Cardiac fibroblast (primary cell): ENCODE measurements around a stretch of chr11.

DNA sequence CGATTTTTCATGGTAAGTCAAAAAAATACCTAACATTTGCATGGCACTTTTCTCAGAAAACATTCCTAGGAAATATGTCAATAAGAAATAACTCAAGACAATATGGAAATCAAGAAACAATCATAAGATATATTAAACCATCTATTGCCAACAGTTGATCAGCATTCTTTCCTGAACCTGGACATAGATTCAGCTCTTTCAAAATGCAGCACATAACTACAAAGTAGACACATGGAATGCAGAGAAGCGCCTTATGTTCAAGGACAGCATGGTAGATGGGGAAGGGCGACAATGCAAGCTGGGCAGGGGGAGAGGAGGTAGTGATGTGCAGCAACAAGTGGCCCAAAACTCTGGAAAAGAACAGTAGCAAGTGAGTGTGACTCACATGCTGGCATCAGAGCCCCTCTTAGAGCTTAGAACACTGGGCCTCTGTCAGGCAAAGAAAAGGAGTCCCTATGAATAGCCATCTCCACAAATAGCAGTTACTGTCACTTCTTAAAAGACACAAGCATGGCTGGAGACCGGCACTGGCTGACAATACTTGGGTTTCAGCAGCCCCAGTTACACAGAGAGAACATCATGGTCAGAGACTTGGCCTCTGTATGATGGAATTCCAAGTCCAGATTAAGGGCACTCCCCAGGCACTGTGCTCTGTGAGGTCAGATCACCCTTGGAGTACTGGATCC, 58.3 kb downstream of the PRCP start:
- RRBS: no CpG with 5 or more reads among the region's 4 CpGs

DNA sequence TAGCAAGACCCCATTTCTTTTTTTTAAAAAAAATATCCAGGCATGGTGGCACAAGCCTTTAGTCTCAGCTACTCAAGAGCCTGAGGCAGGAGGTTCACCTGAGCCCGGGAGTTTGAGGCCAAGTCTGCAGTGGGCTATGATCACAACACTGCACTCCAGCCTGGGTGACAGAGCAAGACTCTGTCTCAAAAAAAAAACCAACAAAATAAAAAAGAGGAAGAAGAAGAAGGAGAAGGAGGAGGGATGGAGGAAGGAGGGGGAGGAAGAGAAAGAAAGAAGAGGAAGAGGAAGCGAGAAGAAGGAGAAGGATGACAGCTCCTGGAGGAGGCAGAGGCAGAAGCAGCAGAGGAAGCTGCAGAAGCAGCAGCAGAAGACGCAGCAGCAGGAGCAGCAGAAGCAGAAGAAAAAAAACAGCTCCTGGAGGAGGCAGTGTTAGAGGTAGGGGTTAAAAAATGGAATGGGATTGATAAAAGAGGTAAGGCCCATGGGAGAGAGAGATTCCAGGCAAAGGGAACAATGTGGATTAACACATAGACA, 11.0 kb downstream of the PRCP start:
- RRBS: no CpG with 5 or more reads among the region's 3 CpGs

DNA sequence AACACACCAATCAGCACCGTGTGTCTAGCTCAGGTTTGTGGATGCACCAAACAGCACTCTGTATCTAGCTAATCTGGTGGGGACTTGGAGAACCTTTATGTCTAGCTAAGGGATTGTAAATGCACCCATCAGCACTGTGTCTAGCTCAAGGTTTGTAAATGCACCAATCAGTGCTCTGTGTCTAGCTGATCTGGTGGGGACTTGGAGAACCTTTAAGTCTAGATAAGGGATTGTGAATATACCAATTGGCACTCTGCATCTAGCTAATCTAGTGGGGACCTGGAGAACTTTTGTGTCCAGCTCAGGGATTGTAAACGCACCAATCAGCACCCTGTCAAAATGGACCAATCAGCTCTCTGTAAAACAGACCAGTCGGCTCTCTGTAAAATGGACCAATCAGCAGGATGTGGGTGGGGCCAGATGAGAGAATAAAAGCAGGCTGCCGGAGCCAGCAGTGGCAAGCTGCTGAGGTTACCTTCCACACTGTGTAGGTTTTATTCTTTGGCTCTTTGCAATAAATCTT, 69.7 kb downstream of the DDIAS start:
- RRBS: no CpG with 5 or more reads among the region's 4 CpGs

DNA sequence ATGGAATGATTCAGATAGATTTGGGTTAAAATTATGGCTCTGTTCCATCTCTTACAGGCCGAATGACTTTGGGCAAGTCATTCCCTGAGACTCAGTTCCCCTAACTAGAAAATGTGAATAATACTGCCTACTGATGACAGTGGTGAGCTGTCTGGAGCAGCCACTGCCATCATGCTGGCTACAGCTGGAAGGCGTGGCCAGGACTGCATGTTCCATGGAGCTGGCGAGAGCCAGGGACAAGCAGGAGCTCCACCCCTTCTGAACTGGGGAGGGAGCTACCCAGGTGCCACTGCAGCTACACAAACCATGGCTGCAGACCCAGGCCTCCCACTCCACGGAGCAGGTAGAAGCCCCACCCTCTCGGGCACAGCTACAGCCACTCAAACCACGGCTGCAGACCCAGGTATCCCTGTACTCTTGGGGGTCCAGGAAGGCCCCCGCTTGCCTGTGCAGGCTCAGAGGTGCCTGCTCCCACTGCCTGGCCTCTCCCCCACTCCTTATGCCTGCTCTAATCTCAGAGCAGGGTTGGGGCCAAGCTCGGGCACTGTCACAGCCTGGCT, 51.8 kb downstream of the RAB30 start:
- RRBS: no CpG with 5 or more reads among the region's 8 CpGs

GRCh38 chr11:83161770-83162452, 5.0 kb downstream of the PCF11 start:
- RRBS: no CpG with 5 or more reads among the region's 1 CpG

GRCh38 chr11:83164248-83164848, 7.4 kb downstream of the PCF11 start:
- RRBS: no CpG with 5 or more reads among the region's 4 CpGs

DNA sequence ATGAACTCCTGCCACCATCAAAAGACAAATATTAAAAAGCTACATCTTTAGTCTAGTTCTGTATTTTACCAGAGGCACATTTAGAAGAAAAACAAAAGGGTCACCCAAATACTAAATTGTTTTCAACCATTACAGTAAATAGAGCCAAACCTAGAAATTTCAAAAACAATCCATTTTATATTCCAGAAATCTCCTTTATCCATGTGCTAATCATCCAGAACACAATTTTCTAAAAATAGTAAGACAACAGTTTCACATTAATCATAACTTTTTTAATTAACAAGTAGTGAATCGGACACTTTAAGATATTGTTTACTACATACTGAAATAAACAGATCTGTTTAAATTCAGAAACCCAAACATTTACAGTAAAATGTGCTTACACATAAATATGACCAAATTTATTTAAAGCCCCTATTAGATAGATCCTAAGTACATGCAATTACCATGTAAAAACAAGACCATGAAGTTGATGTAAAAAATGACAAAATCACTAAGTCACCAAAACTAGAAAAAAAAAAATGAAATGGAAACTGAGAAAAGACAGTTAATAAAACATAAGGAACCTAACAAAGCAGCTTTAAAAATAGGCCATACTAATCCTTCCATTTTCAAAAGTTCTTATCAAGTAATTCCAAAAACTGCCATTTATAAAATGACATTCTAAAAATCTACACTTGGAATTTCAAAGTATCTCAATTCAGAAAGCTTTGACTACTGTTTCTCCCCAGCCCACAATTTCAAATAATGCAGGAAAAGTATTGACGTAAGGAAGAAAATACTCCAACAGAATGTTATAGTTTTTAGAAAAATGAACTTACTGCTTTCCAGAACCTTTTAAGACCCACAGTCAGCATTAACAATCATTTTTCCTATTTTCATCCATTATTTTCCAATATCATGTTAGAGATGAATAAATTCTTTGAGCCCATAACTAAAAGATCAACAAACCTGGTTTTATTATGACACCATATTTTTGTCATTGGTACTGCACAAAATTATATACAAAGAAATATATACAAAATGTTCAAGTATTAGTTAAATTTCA, 3.8 kb downstream of the CREBZF start:
- RRBS: no CpG with 5 or more reads among the region's 2 CpGs

DNA sequence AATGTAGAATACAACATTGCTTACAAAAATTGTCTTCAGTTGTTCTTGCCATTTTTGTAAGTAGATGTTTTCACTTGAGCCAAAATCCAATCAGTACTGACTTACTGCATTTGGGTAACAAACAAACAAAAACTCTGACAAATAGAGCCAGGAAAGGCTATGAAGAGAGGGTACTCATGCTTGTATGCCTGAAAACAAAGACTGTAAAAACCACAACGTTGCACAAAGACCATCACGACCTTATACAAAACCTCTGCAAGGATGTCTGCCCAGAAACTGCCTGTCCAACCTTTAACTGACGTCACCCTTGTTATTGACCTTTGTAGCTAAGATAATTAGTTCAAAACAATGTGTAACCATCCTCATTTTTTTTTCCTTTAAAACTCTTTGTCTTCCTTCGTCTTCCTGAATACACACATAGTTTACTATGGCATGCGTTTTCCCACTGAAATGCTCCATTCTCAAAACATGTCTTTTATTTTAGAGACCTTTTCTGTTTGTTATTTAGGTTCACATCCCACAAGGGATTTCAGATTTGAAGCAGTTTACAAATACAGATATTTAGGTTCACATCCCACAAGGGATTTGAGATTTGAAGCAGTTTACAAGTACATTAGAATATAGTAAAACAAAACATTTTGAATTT, 882 bp upstream of the CREBZF start:
- RRBS: no CpG with 5 or more reads among the region's 5 CpGs

DNA sequence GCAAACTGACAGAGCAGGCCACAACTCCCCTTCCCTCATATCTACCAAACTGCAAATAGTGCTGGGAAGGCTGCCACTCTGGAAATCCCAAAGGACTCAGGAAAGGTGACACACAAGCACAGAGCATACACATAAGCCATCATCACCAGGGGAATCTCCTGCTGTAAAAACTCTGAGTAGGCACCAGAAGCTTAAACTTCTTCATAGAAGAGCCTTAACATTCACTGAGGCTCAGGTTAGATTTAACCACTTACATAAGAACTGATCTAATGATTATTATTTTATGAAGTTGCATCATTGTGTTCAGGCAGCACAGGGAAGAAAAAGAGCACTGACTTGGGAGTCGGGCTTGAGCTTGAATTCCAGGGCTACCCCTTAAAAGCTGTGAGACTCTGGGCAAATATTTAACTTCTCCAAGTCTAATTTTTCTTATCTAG, 15.1 kb downstream of the SYTL2 start:
- RRBS: no CpG with 5 or more reads among the region's 1 CpG

- RRBS: no CpG with 5 or more reads among the region's 4 CpGs
Measured at GRCh38 chr11:85809049-85809675, 1.8 kb downstream of the SYTL2 start.

DNA sequence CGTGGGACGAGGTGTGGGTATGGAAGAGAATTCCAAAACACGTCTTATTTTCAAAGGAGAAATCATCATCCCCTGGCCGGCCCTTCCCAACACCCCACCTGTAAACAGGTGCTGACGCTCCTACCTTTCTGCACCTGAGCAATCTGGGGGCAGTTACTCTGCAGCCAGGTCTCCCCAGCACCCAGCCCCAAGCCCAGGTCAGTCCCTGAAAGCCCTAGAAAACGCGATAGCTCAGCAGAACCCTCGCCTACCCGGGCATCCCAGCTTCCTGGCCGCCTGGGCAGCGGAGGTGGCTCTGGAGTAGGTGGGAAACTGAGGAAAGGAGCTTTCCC, 521 bp downstream of the SYTL2 start:
- RRBS: 15% methylated on average over 3 of the region's 11 CpGs

- RRBS: no CpG with 5 or more reads among the region's 8 CpGs
Measured at GRCh38 chr11:86066083-86066886, 2.6 kb downstream of the PICALM start.

DNA sequence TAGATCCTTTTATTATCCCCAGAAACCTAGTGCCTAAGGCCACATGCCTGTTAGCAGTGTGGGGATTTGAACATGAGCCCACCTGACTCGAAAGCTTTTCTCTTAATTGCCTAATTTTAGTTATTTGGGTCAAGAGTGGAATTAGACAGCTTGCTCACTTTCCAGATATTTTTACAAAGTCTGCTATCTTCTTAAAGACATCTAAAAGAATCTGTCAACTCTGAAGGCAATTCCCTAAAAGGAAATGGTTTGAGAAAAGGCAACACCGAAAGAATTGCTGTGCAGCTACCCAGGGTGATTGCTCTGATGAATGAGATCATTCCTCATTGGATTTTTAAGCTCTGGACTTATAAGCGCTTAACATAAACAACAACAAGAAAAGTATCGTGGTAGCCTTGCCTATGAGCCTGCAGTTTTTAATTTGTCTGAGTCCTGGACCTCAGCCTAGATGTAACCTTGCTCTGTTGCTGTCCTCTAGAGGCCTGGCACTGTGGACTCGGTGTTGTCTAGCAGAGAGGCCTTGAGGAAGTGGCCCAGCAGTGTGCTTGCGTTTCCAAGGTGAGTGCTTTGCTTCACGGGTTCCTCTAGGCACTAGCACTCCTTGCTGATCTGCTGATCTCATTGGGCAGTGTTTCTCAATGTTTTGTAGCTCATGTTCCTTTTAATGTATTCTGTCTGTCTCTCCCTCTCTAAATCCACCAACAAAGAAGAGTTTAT, 20.3 kb downstream of the CCDC81 start:
- RRBS: no CpG with 5 or more reads among the region's 7 CpGs

DNA sequence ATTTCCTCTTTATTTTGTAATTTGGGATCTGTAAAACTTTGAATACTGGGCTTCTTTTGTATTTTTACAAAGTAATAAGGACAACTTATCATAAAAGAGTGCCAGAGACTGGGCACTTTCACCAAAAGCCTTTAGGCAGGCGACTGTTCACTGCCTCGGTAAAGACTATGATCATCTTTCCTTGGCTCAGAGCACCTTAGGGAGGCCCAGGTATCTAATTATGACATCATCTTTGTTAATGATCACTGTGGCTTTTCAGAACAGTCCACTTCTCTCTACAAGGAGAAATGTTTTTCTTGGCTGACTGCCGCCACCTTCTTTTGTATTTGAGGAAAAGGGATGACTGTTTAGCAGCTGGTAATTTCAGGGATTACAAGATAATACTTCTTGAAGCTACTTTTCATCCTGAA, 192.6 kb downstream of the CCDC81 start:
- RRBS: no CpG with 5 or more reads among the region's 3 CpGs

DNA sequence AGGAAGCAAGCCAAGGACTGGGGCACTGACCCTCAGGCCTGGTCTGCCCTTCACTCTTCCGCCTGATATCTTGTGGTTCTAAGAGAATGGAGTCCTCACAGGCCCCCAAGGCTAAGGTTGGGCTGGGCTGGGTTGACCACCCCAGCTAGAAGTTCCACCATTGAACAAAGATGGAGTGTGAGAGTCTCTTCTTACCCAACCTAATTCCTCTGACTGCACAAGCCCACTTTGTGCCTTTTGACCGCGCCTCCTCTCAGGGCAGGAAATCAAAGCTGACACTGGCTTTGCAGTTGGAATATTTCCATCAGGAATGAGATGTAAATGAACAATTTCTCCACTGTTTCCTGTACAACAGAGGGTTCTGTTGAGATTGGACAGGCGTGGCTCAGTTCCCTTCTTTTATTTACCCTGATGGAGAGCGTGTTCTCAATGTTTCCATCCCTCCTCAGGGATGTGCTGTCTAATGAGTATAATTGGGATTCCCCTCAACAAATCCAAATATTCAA, 59.2 kb upstream of the PRSS23 start:
- RRBS: no CpG with 5 or more reads among the region's 5 CpGs

GRCh38 chr11:86814577-86815047, 14.3 kb downstream of the PRSS23 start:
- RRBS: no CpG with 5 or more reads among the region's 2 CpGs

- RRBS: no CpG with 5 or more reads among the region's 6 CpGs
Measured at GRCh38 chr11:86919606-86920079, 35.6 kb downstream of the FZD4 start.

DNA sequence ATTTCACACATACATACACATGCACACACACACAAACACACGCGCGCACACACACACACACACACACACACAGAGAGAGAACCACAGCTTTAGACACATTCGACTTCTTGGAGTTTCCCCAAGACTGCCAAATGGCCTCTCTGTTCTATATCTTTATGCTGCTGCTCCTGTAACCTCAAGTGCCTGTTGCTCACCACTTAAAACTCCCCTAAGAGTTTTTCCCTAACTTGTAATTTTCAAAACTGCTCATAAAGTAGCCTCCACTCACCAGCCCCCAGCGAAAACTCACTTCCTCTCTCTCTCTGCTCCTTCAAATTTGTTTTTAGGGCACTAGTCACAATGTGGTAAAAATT, 35.8 kb downstream of the CTSC start:
- RRBS: no CpG with 5 or more reads among the region's 5 CpGs

DNA sequence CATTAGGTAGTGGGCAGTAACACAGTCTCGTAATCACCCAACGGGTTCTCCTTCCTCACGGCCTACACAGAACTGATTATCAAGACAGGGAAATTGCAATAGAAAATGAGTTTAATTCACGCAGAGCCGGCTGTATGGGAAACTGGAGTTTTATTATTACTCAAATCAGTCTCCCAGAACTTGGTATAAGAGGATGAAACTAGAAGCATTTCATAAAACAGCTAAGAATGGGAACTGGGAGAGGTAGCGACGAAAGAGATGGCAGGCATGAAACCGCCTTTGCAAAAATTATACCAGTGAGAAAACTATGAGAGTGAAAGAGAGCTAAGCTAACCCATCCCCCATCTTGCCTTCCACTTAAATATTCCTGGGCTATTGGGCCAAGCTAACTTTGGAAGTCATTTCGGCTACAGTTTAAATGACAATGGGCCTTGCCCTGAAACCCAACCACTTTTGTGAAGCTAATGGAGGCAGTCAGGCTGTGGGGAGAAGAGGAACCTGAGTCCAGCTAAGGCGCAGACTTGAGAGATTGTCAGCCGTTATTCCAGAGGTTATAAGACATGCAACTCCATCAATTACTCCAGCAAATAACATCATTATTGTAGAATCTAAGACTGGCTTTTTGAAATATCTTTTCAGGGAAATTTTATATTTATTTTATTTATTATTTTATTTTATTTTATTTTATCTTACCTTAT, 29.6 kb downstream of the CTSC start:
- RRBS: no CpG with 5 or more reads among the region's 11 CpGs

GRCh38 chr11:88316128-88316608, 21.4 kb downstream of the CTSC start:
- RRBS: no CpG with 5 or more reads among the region's 6 CpGs